MCF 10A (cell line): ENCODE measurements around a stretch of chr1.

GRCh38 chr1:14197826-14198304 lies 400.6 kb upstream of the KAZN start:
- PRO-cap: no peak
- RRBS: no CpG with 5 or more reads among the region's 4 CpGs

GRCh38 chr1:14680419-14681046 lies 82.0 kb downstream of the KAZN start:
- PRO-cap: no peak
- RRBS: no CpG with 5 or more reads among the region's 8 CpGs

- PRO-cap: no peak
- RRBS: no CpG with 5 or more reads among the region's 12 CpGs
Observed at GRCh38 chr1:14733637-14734056, 135.2 kb downstream of the KAZN start.

GRCh38 chr1:14863124-14863655 lies 264.7 kb downstream of the KAZN start:
- PRO-cap: no peak
- RRBS: no CpG with 5 or more reads among the region's 6 CpGs

DNA sequence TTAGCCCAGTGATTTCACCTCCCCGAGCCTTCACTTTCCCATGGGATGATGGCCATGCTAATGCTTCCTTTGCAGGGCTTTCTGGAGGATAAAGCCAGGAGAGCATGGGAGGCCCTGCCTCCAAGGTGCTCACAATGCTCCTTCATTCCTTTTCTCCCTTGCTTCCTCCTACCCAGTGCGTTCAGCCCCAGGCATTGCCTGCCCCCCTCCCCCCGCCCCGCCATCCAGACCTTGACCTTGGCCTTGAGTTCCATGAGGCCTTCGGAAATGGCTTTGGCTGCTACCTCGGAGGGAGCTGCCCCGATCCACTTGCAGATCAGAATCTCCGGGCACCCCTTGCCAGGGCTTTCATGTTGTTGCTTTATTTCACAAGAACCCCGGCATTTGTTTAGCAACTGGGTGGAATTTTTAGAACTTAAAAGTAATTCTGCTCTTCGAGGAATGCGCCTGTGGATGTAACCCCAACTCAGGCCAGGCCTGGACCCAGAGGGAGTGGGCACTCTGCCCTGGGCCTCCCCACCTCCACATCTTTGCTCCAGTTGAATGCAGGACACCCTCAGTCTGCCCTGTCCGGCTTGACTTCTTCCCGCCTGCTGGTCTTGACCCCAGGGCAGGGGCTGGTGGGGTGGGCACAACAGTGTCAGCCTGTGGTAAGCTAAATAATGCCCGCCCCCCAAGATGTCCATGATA lies 154.1 kb upstream of the TMEM51 start:
- PRO-cap: no peak
- RRBS: 33% methylated on average over 1 of the region's 14 CpGs

GRCh38 chr1:15028243-15028509 lies 125.4 kb upstream of the TMEM51 start:
- PRO-cap: no peak
- RRBS: no CpG with 5 or more reads among the region's 4 CpGs

GRCh38 chr1:15173915-15174492 lies 20.5 kb downstream of the TMEM51 start:
- PRO-cap: no peak
- RRBS: no CpG with 5 or more reads among the region's 9 CpGs

DNA sequence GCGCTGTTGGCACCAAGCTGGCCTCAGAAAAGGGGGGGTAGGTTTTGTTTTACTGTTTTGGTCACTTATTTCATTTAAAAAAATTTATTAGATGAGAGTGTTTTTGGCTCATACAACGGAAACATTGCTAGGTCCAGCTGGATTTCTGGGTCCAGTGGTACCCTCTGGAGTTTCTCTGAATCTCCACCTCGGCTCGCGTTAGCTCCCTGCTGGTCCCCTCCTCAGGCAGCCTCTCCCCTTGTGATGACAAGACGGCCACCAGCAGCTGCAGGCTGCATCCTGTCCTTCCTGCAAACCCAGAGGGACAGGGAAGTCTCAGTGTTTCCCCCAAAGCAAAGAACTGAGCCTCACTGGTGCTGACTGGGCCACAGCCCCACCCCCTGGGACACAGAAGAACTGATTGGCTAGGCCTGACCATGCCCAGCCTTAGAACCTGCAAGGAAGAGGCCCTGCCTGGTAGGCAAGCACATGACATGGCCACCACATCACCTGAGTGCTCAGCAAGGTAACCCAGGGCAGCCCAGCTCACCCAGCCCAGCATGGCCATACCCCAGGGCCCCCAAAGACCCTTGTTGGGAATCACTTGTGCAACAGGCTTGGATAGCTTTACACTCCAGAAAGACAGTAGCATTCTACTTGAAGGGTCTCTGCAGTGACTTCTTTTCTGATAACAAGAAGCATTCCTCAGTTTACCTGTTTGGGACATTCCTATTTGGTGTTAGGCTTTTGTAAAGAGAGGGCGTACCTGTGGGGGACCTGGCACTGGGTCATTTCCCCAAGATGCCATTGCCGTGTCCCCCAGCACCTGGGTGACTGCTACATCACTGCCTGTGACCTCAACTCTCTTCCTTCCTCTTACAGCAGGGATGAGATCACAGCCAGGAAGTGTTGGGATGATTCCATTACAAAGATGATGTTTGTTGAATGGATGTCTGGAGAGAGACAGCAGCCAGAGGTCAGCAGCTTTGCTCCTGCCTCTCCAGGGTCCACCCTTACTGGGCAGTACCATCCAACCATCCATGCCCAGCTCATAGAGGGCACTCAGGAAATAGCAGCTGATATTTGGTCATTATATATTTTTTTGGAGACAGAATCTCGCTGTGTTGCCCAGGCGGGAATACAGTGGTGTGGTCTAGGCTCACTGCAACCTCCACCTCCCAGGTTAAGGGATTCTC lies 34.8 kb downstream of the TMEM51 start:
- PRO-cap: no peak
- RRBS: no CpG with 5 or more reads among the region's 10 CpGs

DNA sequence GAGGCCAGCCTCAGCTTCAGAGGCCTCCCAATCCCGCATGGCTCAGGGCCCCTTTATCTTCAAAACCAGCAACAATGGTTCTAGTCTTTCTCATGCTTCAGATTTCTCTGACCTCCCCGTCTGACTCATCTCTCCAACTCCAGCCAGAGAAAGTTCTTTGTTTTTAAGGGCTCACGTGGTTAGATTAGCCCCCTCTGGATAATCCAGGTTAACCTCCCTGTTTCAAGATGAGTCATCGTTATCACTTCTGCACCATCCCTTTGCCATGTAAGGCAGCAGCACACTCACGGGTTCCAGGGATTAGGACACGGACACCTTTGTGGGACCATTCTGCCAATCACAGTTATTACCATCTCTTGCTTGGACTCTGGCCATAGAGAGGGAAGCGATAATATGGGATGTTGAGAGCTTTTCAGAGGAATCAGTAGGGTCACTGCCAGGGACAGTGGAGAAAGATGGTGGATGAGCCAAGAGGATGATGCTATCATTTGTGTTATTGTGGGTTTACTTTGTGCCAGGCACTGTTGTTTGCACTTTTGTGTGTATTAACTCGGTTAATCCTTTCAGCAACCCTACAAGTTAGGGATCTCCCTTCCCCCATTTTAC lies 13.7 kb downstream of the FHAD1 start:
- PRO-cap: no peak
- RRBS: no CpG with 5 or more reads among the region's 8 CpGs

DNA sequence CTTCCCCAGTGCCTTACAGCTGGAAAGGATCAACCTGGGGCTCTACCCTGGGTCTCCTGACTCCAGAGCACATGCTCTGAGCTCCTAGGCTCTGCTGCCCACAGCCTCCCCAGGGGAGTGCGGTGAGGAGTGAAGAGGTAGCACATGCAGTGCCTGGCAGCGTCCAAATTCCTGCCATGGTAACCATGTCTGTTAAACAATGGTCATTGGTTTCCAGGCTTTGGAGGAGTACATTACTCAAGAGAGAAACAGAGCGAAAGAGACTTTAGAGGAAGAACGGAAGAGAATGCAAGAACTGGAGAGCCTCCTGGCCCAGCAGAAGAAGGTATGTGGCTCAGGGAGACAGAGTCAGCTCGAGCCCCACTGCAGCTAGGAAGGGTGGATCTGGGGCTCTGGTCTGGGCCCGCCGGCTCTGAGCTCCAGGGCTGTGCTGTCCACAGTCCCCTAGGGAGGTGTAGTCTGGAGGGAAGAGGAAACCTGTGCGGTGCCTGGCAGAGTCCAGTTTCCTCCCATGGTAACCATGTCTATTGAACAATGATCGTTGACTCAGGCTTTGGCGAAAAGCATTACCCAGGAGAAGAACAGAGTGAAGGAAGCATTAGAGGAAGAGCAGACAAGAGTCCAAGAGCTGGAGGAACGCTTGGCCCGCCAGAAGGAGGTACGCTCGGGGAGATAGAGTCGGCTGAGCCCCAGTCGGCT lies 64.7 kb upstream of the EFHD2 start:
- PRO-cap: no peak
- RRBS: no CpG with 5 or more reads among the region's 16 CpGs

GRCh38 chr1:15370697-15371769 lies 38.7 kb upstream of the EFHD2 start:
- PRO-cap: no peak
- RRBS: no CpG with 5 or more reads among the region's 25 CpGs

DNA sequence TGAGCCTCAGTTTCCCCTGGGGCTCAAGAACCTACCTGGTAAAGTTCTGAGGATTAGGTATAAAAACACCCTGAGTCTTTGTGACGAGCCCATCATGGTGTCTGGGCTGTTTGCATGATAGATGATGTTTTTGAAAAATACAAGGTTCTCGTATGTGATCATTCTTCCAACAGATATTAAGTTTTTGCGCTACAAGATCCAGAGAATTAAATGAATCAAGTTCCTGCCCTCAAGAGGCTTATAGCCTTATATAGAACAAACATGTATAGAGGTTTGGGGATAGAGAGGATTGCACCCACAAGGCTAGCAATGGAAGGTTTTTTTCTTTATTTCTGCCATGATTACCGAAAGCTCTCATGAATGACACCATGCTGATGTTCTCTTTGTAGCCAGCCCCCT lies 5.3 kb downstream of the EFHD2 start:
- PRO-cap: no peak
- RRBS: no CpG with 5 or more reads among the region's 4 CpGs

- PRO-cap: no peak
- RRBS: no CpG with 5 or more reads among the region's 11 CpGs
Observed at GRCh38 chr1:15689167-15689651, 5.1 kb downstream of the PLEKHM2 start.

DNA sequence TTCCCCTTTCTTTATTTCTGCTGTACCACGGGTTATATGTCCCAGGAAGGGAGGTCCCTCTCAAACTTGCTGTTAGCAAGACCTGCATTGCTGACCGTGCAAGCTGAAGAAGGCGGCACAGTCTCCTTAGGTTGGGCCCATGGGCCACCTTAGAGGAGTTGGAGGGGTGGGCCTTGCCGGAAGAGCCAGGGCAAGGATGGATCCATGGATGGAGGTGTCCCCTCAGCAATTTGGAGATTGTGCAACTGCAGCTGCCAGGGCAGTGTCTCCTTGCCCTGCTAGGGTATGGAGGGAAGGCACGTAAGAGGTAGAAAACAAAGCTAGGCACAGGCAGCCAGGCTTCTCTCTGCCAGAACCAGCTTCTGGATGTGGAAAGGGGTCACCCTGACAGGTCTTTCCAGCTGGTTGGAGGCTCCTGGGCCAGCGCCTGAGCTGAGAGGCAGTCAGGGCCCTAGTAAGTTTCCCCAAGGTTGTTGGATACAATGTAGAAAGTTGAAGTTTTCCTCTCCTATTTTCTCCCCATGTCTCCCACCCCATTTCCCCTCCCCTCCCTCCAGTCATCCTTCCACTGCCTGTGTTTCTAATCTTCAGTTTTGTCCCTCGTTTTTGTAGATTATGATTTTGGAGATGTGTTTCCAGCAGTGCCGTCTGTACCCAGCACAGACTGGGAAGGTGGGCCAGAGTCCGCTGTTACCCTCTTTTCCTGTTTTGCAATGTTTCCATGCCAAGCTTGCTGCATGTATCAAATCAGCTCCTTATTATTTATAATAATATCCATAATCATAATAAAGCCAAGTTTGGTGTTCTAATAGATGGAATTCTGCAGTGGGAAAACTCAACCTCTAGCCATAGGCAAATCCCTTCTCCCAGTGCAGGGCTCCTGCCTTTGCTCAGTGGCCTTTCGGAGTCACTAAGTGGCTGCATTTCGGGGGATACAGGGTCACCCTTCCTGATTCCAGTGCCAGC lies 15.1 kb upstream of the SLC25A34 start:
- PRO-cap: no peak
- RRBS: no CpG with 5 or more reads among the region's 11 CpGs

DNA sequence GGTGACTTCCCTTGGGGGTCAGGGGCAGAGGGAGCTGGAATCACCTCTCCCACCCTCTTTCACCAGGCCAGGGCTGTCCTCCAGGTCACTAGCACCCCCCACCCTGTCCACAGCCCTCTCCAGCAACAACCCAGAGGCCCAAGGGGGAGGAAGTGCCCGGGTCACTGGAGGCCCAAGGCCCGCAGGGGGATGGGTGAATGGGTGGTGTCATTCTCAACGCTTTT lies 4.9 kb downstream of the TMEM82 start:
- PRO-cap: no peak
- RRBS: no CpG with 5 or more reads among the region's 3 CpGs

- PRO-cap: bidirectional peak, plus-strand start at chr1:15833238, minus-strand start at chr1:15832987; bidirectional peak, plus-strand start at chr1:15833609, minus-strand start at chr1:15833492
- RRBS: no CpG with 5 or more reads among the region's 36 CpGs
Observed at GRCh38 chr1:15832718-15833795, 14.4 kb upstream of the SPEN start.

GRCh38 chr1:15836708-15837795 lies 10.5 kb upstream of the SPEN start:
- PRO-cap: no peak
- RRBS: 95% methylated on average over 8 of the region's 67 CpGs

DNA sequence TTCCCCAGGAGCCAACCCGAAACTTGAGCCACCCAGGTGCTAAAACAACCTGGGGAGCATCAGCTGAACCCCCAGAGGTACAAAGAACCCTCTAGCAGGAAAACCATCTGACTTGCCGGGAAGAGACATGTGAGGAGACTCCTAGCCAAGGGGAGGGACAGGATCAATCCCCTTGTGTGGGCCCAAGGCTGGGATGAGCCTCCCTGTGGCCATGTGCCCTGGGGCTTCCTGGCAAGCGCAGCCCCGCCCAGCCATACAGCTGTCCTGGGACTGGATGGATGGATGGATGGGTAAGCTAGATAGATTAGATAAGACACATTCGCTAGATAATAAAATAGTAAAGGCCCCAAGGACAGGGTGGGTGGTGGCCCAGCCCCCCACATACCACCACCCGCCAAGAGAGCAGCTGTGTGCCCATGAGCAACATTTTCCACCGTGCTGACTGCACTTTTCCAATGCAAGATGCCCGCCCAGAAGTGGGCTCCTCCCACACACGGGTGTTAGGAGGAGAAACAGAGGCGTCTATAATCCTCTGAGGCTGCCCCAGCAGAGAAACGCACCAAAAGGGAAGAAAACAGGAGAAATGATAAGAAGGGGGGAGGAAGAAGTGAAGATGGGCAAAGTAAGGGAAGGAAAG lies 25.1 kb downstream of the ZBTB17 start:
- PRO-cap: no peak
- RRBS: no CpG with 5 or more reads among the region's 11 CpGs

DNA sequence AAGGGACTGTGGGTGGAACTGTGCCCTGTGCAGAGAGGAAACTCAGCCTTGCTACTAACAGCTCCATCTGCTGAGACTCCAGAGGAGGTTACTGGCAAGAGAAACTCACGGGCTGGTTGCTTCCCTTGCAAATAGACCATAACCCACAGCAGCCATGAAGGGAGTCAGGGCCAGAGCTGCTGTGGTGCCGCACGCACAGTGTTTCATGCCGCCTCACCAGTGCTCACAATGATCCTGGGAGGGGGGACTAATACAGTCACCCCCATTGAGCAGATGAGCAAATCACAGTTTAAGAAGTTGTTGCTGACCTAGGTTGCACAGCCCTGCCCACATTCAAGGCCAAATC lies 13.7 kb downstream of the ZBTB17 start:
- PRO-cap: no peak
- RRBS: no CpG with 5 or more reads among the region's 4 CpGs

DNA sequence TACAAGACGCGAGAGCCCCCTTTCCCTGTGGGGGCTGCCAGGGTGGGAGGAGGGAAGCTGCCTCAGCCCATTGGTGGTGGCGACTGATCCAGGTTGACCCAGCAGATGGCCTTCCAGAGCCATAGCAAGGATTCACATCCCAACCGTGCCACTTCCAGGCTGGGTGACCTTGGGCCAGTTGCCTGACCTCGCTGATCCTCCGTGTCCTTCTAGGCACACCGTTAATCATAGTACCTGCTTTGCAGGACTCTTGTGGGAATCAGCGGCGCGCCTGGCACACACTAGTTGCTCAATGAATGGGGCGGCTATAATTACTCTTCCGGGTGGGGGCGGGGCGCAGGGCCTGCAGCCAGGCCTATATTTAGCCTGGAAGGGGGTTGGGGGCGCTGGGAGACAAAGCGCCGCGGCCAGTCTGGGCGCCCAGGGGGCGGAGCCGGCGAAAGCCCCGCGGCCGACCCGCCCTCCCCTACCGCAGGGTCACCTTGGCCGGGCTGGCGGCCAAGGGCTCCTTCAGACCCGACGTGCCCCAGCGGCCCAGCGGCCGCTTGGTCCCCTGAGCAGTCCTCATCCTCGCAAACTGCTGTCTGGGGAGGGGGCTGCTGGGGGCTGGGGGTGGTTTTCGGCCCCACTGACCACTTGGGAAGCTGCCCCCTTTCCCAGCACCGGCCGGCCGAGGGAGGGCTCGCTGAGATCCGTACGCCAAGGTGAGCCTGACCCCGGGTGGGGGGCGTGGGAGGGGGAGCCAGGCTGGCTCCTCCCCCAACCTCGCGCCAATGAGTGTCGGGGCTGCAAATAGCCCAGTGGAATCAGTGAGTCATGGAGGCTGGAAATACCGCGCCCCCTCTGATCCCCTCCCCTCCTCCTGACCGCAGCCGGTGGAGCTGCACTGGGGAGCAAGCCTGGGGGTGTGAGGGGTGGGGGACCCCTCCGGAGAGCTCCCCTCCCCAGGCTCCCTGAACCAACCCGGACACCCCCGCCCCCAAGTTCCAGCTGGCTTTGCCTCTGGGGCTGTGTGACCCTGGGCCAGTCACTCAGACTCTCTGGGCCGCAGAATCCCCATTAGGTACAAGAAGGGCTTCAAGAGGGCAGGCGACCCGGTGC lies 4.9 kb downstream of the HSPB7 start:
- PRO-cap: no peak
- RRBS: 4% methylated on average over 14 of the region's 57 CpGs